Upper lobe of left lung (tissue), 5 donors: ENCODE measurements around a stretch of chr6.

- PRO-cap, 2 experiments, result no peak in any of the 2 experiments
- RAMPAGE, long total RNA, 4 experiments, result no peak in any of the 4 experiments
Observed at GRCh38 chr6:36123532-36124451, 6.5 kb upstream of the MAPK13 start.

DNA sequence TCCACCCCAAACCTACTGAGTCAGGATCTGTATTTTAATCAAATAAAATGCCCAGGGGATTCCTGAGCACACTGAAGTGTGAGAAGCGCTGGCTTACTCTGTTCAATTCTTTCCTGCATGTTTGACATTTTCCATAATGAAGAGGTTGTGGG, 441 bp upstream of the MAPK13 start:
- PRO-cap, 2 experiments, result no peak in any of the 2 experiments
- RAMPAGE, long total RNA, 4 experiments, result no peak in any of the 4 experiments

DNA sequence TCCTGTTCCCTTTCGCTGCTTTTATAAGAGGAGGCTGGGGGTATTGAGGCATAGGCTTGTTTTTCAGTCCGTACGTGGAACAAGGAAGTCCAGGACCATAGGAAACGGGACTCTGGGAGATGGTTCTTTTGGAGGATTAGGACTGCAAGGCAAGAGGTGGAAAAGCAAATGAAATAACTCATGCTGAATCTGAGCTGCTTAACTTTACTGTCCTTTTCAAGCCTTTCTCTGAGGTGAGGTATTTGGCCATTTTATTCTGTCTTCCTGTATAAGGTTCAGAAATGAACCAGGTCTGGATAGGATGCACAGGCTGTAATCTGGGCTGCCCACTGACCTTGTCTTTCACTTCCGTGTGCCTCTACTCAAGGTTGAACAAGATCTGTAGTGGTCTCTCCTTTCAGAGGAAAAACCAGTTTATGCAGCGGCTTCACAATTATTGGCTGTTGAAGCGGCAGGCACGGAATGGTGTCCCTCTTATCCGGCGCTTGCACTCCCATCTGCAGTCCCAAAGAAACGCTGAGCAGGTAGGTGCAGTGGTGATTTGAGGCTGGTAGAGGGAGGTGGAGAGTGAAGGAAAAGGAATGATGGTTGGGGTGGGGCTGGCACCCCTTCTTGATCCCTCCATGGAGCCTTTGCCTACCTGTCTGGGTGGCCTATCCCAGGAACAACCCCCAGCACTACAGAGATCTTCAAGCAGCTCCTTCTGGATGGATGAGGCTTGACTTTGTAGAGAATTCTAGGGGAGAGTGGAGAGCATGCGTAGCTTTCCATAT, 7.9 kb downstream of the BRPF3 start:
- PRO-cap, 2 experiments, result no peak in any of the 2 experiments
- RAMPAGE, long total RNA, 4 experiments, result start-site peak on the plus strand in 1 of 4 experiments, centred at position 481 of the sequence, 15 reads per replicate

DNA sequence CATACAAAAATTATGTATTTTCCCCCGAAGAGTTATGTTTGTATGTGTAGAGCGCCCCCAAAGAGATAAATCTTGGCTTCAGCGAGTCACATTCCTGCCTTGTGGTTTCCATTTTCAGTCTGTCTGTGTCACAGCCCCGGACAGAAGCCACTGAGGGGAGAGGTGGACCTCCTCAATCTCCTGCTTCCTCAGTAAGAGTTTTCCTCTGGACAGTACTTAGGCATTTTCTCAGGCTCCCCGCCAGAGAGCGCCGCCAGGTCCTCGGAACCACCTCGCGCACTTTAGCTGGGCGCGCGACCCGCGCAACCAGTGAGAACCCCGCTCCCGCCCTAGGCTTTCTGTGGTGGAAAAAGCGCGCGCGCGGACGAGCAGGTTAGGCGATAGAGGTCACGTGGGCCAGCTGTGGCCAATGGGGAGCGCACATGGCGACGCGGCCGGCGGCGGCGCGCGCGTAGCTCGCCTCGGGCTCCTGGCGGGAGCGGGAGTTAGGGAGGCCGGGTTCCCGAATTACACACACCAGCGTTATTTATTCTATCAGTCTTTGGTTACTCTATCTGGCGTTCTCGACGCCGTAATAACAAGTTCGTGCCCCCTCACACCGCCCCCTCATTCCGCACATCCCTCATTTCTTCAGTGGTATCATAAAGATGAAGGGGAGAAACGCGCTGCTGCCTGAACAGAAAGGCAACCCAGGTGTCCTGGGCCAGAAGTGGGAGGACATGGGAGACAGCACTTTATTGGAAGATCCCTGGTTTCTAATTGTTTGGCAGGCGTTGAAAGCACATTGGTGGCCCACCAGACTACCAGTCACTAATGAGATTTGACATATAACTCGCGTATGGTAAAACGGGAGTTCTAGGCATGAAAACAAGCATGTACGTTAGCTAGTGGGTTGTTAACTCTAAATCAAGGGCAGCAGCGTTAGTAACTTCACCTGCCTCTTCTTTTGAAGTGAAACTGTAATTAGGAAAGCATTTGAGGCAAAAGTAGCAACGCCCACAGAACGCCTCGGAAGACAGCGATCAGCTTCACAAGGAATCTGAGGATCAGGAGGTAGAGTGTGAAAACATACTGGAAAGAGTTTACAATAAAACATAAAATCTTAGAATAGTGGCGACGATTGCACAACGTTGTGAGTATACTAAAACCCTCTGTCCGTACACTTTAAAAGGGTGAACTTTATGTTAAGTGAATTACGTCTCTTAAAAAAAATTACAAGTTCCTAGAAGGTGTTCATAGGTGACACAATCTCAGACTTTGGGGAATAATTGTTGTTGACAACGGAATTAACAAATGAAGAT, 19.1 kb downstream of the PXT1 start:
- PRO-cap, 2 experiments, result peak in 2 of 2 experiments; most common plus-strand start position 464 of the sequence (in 1); most common minus-strand start position 340 of the sequence (in 2)
- RAMPAGE, long total RNA, 4 experiments, result no peak in any of the 4 experiments

- PRO-cap, 2 experiments, result no peak in any of the 2 experiments
- RAMPAGE, long total RNA, 4 experiments, result no peak in any of the 4 experiments
Observed at GRCh38 chr6:36602840-36604037, 9.1 kb downstream of the SRSF3 start.

- PRO-cap, 2 experiments, result no peak in any of the 2 experiments
- RAMPAGE, long total RNA, 4 experiments, result no peak in any of the 4 experiments
Observed at GRCh38 chr6:36604965-36605161, 10.7 kb downstream of the SRSF3 start.

DNA sequence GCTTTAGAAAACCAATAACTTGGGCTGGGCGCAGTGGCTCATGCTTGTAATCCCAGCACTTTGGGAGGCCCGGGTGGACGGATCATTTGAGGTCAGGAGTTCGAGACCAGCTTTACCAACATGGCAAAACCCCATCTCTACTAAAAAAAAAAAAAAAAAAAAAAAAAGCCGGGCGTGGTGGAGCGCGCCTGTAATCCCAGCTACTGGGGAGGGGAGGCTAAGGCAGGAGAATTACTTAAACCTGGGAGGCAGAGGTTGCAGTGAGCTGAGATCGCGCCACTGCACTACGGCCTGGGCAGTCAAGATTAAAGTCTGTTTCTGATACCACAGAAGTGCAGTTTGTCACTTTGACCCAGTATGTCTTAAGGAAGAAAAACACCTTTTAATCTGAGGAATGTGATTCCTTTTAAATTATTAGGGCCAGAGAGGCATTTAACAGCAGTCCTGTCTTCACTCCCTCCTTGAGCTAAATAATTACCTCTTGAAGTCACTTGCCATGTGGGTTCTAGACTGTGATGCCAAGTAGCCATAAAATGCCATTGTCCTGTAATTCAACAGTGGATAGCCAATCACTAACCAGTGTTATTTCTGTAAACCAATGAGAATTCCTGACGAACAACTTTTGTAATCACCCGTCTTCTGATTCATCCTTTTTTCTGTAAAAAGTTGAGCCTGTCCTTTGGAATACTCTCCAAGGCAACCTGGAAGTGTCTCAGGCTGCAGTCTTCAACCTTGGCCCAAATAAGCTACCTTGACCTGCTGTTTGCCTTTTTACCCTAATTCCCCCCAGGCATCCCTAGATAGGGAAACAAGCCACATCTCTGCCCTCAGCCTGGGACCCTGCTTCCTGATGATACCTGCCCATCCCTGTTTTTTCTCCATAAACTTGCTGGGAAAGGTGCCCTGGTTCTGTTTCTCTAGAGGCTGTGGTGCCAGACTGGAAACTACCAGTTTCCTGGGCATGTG, 16.3 kb downstream of the SRSF3 start:
- PRO-cap, 2 experiments, result no peak in any of the 2 experiments
- RAMPAGE, long total RNA, 4 experiments, result no peak in any of the 4 experiments

GRCh38 chr6:36633976-36634650, 40.0 kb downstream of the SRSF3 start:
- PRO-cap, 2 experiments, result no peak in any of the 2 experiments
- RAMPAGE, long total RNA, 4 experiments, result no peak in any of the 4 experiments

- PRO-cap, 2 experiments, result peak in 1 of 2 experiments; most common plus-strand start chr6:36683061 (in 1)
- RAMPAGE, long total RNA, 4 experiments, result no peak in any of the 4 experiments
Observed at GRCh38 chr6:36681939-36683231, 3.9 kb downstream of the CDKN1A start.

DNA sequence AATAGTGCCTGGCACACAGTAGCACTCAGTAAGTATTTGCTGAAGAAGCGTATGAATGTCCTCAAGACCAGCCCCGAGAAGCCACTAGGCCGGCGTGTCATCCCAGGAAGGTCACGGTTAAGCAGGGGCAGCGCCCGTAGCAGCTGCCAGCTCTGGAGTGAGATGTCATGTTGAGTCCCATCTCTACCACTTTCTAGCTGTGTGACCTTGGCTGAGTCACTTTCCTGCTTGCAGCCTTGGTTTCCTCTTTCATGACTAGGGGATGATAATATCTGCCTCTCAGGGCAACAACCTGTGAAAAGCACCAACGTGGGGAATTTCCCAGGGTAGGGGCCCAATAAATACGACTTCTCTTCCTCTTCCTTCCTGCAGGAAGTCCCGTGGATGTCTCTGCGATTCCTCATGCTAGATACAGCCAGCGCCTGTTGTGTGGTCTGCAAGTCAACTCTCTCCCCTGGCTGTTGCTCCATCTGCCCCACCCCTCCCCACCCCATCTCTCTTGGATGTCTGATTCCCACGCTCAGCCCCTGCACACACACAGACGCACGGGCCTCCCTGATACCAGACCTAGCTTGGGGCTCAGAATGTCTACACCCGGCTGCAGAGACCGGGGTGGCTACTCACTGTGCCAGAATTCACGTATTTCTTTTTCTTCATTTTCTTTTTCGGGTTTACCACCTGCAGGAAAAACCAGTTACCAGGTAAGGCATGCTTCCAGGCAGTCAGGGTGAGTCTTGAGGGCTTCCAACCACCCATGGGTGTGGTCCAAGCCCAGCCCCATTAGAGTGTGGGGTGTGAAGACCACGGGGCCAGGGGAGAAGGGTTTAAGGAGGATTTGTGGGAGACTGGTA, 58.2 kb downstream of the RAB44 start:
- PRO-cap, 2 experiments, result no peak in any of the 2 experiments
- RAMPAGE, long total RNA, 4 experiments, result no peak in any of the 4 experiments

DNA sequence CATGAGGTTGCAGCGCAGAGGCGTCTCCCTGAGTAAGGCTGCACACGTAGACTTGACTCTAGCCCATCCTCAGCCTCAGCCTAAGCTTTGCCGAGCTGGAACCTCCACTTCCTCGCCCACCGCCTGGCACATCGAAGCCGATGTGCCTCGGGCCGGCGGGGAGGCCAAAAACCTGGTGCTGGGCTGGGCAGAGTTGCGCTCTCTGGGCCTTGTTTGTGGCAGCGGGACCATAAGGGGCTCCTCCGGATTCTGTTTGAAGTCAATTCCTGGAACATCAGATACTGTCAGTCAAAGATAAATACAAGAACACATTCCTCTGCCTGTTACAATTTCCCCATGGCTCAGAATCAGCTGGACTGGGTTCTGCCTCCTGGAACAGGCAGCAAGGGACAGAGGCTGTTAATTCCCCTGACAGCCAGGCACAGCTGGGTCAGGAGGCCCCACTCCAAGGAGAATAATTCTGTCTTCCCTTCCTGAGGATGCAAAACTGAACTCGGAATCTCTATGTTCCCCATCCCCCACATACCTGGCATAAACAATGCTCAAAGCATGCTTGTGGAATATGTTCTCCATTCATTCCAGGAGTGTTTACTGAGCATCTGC, 1.7 kb upstream of the CPNE5 start:
- PRO-cap, 2 experiments, result no peak in any of the 2 experiments
- RAMPAGE, long total RNA, 4 experiments, result no peak in any of the 4 experiments

- PRO-cap, 2 experiments, result no peak in any of the 2 experiments
- RAMPAGE, long total RNA, 4 experiments, result no peak in any of the 4 experiments
Observed at GRCh38 chr6:36842887-36843711, 3.9 kb upstream of the CPNE5 start.

DNA sequence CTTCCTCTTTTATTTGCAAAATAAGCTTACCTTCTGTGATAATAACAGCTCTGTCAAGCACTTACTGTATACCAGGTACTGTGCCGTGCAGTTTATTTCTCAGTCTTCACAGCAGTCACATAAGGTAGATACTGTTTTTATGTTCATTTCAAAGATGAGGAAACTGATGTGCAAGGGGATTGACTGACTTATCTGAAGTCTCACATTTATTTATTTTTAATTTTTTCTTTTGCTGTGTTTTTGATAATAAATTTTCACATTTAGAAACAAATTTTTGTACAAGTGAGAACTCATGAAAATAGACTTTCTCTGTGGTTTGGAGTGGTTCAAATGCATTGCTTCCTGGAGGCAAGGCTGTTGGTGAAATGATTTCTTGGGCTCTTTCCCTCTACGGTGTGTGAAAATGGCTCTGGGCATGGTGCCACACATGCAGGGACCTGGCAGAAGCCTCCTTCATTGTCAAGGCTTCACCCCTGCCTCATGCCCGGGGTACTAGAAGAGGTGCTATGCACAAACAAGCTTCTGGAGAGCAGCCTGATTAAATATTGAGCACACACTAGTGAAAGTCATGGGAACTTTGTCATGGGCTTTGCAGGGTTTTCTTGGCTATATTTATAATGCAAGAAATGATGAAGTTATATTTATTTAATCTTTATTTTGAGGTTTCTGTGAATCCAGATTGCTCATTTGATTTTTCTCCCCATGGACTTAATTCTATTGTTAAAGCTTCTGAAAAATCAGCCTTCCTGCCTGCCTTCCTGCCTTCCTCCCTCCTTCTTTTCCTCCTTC, 20.7 kb downstream of the C6orf89 start:
- PRO-cap, 2 experiments, result no peak in any of the 2 experiments
- RAMPAGE, long total RNA, 4 experiments, result no peak in any of the 4 experiments

DNA sequence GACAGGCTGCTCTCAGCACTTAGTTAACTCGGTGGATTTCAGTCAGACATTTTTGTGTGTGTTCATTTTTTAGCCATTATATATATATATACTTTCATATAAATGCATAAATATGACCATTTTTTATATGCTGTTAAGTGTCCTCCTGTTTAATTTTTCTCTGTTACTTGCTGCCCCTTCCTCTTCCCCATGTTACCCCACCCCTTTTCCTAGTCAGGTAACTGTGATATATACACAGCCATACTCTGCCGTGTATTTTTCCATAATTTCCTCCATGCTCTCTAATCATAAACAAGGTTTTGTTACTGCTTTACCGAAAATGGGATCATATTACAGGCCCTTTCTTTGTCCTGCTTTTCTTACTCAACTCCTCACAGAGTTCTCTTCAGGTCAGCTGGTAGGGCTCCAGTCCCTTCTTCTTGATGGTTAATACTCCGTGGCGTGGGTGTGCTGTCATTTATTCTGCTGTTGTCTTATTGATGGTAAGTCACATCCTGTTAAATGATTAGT, 25.1 kb upstream of the PI16 start:
- PRO-cap, 2 experiments, result no peak in any of the 2 experiments
- RAMPAGE, long total RNA, 4 experiments, result no peak in any of the 4 experiments

DNA sequence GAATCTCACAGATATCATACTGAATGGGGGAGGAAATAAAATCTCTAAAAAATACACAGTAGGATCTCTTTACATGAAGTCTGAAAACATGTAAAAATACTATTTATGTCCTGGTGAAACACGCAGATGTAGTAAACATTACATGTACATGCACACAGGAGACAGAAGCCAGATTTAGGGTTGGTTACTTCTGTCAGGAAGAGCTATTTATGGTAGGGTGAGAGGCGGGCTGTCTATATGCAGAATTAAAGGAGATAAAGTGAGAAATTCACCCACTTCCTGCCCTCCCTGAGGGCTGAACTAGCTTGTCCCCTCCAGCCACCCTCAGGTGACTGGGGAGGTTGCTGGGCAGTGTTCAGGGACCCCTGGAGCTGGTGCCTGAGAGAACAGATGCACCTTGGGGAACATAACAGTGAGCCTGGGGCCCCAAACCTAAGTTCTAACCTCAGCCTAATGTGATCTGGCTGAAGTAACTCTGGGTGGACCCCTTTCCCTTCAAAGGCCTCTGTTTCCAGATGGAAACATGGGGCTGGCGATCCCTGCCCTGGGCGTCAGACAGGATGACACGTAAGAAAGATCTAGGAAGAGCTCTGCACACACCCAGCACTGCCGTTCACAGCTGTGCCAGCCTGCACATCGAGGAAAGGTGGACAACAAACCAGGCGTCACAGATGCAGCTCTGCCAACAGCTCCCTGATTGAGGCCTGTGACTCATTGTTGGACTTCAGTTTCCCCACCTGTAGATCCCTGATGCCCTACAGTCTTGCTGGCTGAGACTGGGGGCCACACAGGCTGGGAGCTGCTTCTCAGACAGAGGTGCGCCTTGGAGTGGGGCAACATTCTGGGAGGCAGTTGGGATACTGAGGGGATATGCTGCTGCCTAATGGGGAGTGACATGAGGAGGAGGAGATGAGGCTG, 1.3 kb downstream of the PI16 start:
- PRO-cap, 2 experiments, result no peak in any of the 2 experiments
- RAMPAGE, long total RNA, 4 experiments, result no peak in any of the 4 experiments

DNA sequence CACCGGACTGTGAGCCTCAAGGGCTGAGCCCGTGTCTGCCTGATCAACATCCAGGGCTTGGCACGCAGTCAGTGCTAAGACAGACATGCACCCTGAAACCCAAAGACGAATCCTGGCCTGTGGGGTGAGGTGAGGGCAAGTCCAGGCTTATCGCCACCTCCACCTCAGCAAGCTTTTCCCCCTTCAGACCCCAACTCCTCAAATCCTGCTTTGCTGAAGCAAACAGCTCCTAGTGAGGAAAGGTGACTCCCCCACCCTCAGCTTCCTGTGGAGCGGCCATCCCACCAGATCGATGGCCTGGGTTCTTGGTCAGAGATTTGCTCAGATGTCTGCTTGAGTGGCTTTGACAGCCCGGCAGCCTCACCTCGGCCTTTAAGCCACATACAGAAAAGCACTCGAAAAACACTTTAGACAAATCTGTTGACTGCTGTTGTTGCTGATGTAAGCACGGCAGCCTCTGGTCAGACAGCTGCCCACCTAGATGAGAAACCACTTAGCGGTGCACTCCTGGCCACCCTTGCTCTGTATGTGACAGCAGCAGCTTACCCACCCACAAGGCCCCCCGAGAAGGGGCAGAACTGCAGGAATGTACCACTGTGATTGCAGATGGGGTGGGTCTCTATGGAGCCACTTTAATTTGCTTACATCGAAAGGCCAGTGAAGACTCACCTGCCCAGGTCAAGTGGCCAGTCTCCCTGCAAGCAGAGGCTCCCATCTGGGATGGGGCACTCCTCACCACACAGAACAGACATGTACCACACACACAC, 14.9 kb downstream of the MTCH1 start:
- PRO-cap, 2 experiments, result no peak in any of the 2 experiments
- RAMPAGE, long total RNA, 4 experiments, result start-site peak on the minus strand in 1 of 4 experiments, centred at position 164 of the sequence, 52 reads per replicate

- PRO-cap, 2 experiments, result no peak in any of the 2 experiments
- RAMPAGE, long total RNA, 4 experiments, result no peak in any of the 4 experiments
Observed at GRCh38 chr6:36999103-36999635, 6.3 kb upstream of the FGD2 start.

DNA sequence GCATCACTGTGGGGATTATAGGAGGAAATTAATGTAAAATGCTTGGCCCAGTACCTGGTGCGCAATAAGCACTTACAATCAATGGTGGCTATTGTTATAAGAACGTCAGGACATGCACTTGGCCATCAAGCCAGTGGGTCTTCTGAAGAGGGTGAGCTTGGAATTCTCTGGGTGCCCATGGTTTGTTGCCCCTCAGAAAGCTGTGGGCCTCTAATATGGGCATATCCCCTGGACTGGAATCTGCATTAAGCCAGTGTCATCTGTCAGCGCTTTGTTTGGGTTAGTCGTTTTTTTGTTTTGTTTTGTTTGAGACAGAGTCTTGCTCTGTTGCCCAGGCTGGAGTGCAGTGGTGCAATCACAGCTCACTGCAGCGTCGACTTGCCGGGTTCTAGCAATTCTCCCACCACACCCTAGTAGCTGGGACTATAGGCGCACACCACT, 43.9 kb downstream of the FGD2 start:
- PRO-cap, 2 experiments, result no peak in any of the 2 experiments
- RAMPAGE, long total RNA, 4 experiments, result no peak in any of the 4 experiments

GRCh38 chr6:37102050-37103181, 67.5 kb upstream of the PIM1 start:
- PRO-cap, 2 experiments, result peak in 2 of 2 experiments; most common plus-strand start chr6:37102880 (in 2); most common minus-strand start chr6:37102632 (in 1)
- RAMPAGE, long total RNA, 4 experiments, result no peak in any of the 4 experiments

GRCh38 chr6:37105466-37105853, 64.5 kb upstream of the PIM1 start:
- PRO-cap, 2 experiments, result no peak in any of the 2 experiments
- RAMPAGE, long total RNA, 4 experiments, result no peak in any of the 4 experiments